OCI-LY7 (cell line): ENCODE results near the genes POLR1B and IL36G.

GRCh38 chr2:111128487-111129716 lies 8.2 kb downstream of the BCL2L11 start:
- PRO-cap, result no peak
- RAMPAGE, long total RNA, result no peak

DNA sequence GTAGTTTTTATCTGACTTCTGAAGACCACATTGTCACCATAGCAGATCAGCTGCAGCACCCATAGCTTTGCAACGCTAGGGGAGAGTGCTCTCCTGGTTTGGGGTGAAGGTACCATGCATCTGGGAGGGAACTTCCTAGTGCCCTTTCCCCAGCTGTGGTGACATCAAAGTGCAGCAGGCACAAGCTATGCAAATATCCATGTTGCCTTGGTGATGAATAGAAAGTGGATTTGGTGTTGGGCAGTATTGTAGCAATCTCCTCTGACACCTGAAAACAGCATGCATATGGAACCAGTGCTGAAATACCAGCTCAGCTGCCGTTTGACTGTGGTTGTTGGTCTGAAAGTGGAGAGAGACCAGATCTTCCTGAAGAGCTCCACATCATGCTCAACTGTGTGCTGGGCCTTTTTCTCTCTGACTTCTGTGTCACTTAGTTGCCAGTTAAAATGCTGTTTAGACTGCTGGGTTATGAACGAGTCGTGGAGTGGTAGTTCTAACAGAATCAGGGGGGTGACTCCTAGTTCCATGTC lies 37.1 kb downstream of the BCL2L11 start:
- PRO-cap, result no peak
- RAMPAGE, long total RNA, result no peak

DNA sequence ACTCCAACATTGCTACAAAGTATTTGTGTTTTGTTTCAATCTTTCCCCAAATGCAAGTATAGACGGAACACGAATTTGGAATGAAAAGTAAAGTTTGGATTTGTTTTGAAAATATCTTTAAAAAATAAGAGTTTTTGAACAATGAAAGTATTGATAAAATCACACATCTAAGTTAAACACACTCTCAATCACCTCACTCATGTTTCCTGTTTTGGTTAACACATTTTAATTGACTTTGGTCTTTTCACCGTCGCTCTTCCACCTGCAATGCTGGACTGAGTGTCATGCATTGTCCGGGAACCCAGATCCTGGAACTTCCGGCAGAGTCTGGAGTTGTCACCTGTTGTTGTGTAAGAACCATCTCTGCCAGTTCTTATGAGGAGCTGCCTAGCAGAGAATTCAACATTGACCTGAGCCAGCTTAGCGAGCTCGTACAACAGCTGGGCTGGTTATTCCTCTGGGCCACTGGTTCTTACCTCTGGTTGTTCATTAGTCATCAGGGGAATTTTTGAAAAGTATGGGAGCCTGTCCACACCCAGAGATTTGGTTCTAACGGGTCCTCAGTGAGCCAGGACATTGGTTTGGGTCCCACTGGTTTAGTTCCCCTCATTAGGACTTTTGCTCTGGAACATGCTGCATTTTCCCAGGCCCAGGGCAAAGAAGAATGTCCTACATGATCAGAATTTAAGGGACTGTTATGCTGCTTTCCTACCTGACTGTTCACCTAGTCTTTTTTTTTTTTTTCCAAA lies 75.7 kb downstream of the BCL2L11 start:
- PRO-cap, result no peak
- RAMPAGE, long total RNA, result no peak

- PRO-cap, result no peak
- RAMPAGE, long total RNA, result no peak
Measured at GRCh38 chr2:111355443-111355838, 234.7 kb downstream of the BCL2L11 start.

GRCh38 chr2:111698690-111699599 lies 185.0 kb downstream of the ANAPC1 start:
- PRO-cap, result no peak
- RAMPAGE, long total RNA, result no peak

- PRO-cap, result no peak
- RAMPAGE, long total RNA, result no peak
Measured at GRCh38 chr2:111880628-111881164, 3.3 kb downstream of the ANAPC1 start.

DNA sequence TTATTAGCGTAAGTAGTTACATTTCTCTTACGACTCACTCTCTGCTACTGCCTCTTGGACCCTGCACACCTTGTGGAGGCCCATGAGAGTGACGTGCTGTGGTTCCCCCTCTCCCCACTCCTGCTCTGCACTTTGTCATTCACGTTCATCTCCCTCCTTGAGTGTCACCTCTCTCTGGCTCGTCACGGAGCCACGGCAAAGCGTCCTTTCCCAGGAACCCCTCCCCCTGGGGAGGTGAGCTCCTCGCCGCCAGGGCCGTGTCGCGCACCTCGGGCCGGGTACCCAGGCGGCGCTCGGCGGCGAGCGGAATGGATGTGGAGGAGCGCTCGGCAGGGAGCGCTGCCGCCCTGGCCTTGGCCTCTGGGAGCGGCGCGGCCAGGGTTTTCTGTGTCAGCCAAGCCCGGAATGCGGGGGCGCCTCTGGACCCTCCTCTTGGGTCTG lies 652 bp upstream of the MERTK start:
- PRO-cap, result no peak
- RAMPAGE, long total RNA, result no peak

GRCh38 chr2:112085919-112086199 lies 30.8 kb downstream of the TMEM87B start:
- PRO-cap, result no peak
- RAMPAGE, long total RNA, result no peak

GRCh38 chr2:112315568-112315897 lies 40.1 kb downstream of the ZC3H6 start:
- PRO-cap, result no peak
- RAMPAGE, long total RNA, result no peak

DNA sequence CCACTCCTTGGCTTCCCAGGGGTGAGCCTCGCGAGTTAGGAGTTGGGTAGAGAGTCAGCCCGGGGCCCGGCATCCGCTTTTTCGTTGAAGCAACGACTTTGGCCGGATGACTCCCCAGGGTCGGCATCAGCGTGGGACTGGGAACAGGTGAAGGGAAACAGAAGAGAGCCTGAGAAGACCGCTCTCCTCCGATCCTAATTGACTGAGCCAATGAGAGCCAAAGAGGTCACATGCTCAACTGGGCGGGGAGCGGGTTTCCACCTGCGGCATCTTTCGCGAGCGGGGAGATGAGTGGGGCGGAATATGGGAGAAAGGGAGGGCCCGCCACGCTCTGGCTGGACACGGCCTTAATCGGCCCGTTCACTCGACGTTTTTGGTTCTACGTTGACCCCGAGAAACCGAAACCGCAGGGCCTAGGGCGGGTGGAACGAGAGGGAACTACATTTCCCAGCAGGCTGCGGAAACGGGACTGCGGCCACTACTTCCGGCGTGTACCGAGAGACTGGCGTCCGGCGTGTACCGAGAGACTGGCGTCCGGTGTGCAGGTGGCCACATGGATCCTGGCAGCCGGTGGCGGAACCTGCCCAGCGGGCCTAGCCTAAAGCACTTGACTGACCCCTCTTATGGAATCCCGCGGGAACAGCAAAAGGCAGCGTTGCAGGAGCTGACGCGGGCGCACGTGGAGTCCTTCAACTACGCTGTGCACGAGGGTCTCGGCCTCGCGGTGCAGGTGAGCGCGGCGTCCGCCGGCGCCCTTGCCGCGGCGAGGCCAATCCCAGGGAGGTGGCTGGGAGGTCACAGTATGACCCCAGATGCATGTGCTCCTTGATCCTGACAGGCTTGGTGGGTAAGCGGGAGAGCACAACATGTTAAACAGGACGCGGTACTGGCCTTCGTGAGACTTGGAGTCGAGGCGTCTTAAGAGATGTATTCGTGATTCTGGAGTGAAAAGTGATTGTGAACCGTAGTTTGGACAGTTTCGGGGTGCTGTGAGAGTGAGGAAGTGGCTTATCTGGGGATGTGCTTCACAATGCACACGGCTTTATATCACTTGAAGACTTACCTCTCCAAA lies at the start of gene POLR1B:
POLR1B (plus strand) TSS at position 524 of the 1,072 bp plus-strand sequence.
- PRO-cap, result bidirectional peak, plus-strand start at position 237 of the sequence, minus-strand start at position 139 of the sequence; bidirectional peak, plus-strand start at position 524 of the sequence, minus-strand start at position 375 of the sequence
- RAMPAGE, long total RNA, result no peak

DNA sequence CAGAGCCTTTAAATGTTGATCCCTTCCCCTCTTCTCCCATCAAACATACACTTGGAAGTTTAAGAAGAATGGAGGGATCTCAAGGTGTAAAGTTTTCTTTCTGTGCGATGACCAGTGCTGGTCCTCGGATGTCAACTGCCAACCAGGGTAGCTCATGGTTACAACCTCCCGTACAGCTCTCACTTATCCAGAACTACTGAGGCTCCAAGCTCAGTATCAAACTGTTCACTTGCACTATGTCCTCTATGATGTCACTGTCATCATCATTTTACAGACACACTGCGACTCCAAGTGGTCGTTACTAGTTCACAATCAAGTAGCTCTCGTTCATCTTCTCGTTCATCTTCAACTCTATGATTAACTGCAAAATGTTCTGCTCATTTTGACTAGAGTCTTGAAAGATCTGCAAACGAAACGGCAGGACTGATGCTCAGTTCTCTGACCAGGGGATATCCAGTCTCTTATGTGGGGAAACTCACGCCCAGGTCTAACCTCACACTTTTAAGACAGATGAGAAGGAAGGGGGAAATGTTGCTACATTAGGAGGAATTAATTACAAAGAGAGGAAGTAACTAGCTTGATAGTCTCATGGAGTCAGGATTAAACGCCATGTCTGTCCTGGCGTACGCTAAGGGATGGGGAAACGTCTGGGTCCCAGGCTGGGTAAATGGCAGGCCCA lies 929 bp upstream of the CHCHD5 start:
- PRO-cap, result no peak
- RAMPAGE, long total RNA, result no peak

GRCh38 chr2:112833345-112833708 lies 3.3 kb downstream of the IL1B start:
- PRO-cap, result no peak
- RAMPAGE, long total RNA, result no peak

- PRO-cap, result no peak
- RAMPAGE, long total RNA, result no peak
Measured at GRCh38 chr2:112936722-112936996, 25.7 kb downstream of the IL37 start.

DNA sequence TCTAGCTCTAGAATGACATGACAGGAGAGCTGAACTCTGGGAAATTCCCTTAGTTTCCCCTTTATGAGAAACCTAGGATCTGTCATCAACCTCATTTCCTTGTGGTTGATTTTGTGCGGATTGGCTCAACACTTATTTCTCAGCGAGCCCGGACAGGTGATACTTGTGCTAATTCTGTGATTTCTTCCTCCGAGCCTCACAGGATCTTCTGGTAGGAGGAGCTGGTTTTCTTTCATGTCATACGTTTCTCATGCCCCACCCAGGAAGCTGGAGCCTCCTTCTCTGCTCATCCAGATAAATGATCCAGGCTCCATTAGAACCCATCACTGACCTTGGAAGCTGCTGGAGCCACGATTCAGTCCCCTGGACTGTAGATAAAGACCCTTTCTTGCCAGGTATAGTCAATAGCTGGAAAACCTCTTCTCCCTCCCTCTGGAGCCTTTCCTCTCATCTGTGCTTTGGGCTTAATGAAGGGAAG lies at the start of gene IL36G:
IL36G (plus strand) TSS at position 323 of the 478 bp plus-strand sequence.
- PRO-cap, result no peak
- RAMPAGE, long total RNA, result no peak

GRCh38 chr2:113058534-113058816 lies 523 bp upstream of the IL36RN start:
- PRO-cap, result no peak
- RAMPAGE, long total RNA, result no peak

GRCh38 chr2:113097992-113098362 lies 29.4 kb upstream of the IL1RN start:
- PRO-cap, result no peak
- RAMPAGE, long total RNA, result no peak

GRCh38 chr2:113201142-113201509 lies 27.4 kb downstream of the PSD4 start:
- PRO-cap, result no peak
- RAMPAGE, long total RNA, result no peak

DNA sequence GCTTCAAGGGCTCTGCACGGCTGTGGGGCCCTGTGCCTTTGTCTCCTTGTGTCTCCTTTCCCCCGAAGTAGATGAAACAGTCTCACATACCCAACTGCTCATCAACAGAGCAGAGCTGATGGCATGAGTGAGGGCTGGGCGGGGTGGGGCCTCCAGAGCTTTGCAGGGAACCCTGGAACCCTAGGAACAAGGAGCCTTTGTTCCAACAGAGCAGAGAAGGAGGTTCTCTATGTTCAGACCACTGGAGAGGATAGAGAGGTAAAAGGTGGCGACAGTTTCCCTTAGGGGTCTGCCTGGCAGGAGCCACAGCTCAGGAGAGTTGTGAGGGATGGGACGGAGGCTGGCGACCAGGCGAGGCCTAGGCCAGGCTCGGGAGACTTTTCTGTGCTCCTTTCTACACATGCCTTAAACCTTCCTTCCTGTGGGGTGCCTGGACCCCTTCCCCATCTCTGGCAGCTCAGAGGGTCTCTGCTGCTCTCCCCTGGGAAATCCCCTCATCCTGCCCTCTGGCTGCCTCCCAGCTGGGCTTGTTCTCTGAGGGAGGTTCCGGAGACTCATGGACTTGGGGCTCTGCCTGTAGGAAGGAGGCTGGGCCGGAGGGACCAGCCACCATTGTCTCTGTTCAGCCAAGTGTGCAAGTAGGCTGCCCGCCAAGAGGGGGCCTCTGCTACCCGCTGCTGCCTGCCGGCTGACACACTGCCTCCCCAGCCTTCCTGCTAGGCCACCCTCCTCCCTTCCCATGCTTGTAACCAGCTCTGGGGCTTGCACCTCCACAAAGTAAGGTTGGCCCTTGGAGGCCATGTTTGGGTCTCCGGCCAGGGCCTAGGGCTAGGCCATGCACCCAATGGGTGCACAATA lies 28.5 kb downstream of the PSD4 start:
- PRO-cap, result no peak
- RAMPAGE, long total RNA, result no peak

GRCh38 chr2:113206177-113206946 lies 32.6 kb downstream of the PSD4 start:
- PRO-cap, result no peak
- RAMPAGE, long total RNA, result no peak

- PRO-cap, result no peak
- RAMPAGE, long total RNA, result no peak
Measured at GRCh38 chr2:113244159-113244792, 34.4 kb downstream of the PAX8 start.